ENCODE data around the genes MYBPHL, GSTM1, GSTM5 and UBL4B.

GRCh38 chr1:108897156-108897678 lies 20.4 kb downstream of the GPSM2 start:
- PRO-cap, result no peak
- RRBS, result no CpG with 5 or more reads among the region's 5 CpGs

DNA sequence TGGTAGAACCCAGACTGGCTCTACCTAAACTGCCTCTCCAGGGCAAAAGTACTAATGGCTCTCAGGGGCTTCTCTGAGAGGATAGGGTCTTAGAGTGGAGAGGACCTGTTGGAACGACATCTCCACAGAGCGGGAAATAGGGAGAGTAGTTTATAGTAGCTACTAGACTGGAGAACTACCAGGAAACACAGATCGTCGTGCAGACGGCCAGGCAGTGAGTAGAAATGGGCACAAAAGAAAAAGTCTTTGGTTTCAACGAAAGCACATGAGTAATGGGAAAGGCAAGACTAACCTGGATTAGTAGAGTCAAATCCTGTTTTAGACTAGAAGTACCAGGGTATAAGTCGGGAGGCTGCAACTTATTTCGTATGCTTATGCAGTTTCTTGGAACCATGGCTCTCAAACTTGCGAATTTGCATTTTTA lies 1.3 kb downstream of the CLCC1 start:
- PRO-cap, result no peak
- RRBS, result no CpG with 5 or more reads among the region's 9 CpGs

GRCh38 chr1:109134955-109135222 lies 21.0 kb downstream of the ELAPOR1 start:
- PRO-cap, result no peak
- RRBS, result no CpG with 5 or more reads among the region's 1 CpG

DNA sequence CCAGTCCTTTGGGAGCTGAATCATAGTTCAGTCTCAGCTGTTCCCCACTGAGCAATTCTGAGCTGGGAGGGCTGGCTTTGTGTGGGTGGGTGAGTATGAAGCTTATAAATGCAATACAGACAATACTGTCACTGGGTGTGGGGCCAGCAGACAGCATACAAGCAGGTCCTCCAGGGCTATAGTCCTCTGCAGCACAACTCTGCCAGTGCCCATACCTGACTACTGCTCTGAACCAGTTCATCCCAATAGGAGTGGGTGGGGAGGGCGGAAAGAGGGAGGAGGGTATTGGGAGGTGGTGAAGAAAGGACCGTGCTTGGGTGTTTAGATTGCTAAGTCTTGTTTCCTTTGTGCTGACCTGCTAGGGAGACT lies 12.4 kb upstream of the SARS1 start:
- PRO-cap, result bidirectional peak, plus-strand start at position 131 of the sequence, minus-strand start outside the sequence
- RRBS, result no CpG with 5 or more reads among the region's 2 CpGs

DNA sequence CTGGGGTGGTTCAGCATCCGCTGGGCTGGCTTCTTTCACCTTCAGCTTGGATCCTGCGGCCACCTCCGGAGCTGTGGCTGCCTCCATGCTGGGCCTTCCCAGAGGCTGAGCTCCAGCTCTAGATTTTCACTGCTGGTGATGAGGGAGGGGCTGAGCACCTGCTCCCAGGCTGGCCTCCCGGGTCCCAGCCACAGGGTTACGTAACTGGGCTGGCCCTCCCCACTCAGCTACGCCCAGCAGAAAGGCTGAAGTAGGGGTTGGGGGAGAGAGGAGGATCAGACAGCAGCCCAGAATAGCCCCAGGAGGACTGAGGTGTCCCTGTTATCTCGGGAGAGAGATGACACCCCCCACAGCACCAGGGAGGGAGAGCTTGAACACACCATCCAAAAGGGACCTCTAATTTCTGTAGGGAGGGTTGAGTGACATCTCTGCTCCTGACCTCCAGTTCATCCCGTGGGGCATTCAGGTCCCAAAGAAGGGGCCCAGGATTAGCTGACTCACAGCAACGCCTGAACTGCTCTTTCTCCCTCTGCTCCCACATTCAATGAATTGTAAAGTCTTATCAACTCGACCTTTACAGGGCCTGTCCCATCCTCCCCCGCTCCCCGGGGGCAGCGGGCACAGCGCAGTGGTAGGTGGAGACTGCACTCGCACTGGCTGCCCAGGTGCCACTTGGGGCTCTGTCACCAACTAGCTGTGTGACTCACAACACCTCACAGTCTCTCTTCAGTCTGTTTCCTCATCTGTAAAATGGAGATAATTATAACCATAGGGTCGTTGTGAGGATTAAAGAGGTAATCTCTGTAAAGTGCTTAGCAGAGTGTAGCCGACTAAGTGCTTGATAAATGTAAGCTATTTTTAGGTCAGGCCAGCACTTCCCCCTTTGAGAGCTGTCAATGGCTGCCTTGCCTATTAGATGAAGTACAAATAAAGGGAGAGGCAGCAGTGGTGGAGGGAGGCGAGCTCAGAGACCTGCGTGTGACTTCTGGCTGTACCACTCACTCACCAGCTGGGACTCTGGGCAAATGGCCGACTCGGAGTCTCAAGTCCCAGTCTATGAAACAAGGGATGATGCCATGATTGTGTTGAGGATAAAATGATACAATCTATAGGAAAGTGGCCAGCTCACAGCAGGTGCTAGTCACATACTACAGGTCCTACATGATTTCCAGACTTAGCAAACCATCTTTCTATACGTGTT lies at the start of gene MYBPHL:
Gene MYBPHL (minus strand): TSS at position 107 of the 1,201 bp plus-strand sequence.
- PRO-cap, result no peak
- RRBS, result no CpG with 5 or more reads among the region's 22 CpGs

DNA sequence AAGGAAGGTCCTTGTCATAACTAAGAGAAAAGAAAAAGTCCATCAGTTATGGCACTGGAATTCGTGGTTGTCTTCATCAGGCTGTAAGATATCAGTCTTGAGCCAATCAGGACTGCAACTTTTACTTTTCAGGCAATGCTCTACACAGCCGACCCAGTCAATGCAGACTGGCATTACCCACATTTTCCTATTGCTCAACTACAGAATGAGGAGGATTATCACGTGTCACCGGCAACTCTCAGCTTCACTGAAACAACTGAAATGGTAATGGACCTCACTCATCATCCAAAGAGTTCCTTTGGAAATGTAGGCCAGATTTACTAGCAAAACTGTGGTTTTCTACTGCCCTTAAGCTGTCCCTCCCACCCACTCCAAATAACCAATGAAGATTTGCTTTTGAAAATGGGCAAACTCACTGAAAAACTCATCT lies 26.2 kb downstream of the SORT1 start:
- PRO-cap, result no peak
- RRBS, result no CpG with 5 or more reads among the region's 4 CpGs

GRCh38 chr1:109372955-109373954 lies 24.5 kb downstream of the SORT1 start:
- PRO-cap, result no peak
- RRBS, result no CpG with 5 or more reads among the region's 15 CpGs

DNA sequence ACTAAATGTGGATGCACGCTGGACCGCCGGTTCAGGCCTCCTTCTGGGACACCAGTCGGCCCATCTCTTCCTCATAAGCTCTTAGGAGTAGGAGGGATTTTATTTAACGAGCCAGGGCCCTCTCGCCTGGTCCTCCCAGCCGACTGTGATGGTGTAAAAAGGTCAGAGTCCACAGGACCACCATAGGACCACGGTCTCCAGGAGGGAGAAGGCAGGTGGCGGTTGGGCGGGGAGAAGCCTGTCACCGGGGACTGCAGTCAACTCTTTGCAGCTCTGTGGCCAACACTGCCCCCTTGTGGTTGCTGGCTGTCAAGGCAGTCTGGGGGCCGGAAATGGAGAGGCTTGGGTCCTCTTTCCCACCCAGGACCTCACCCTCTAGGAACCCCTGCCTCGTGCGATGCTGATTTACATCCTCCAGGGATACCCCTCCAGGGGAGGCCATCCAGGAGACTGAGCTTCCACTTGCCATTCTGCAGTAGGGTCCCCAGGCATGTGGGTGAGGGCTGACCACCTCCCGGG lies 7.4 kb upstream of the GPR61 start:
- PRO-cap, result no peak
- RRBS, result 40% methylated on average over 5 of the region's 15 CpGs

GRCh38 chr1:109687504-109688168 lies at the start of gene GSTM1:
Gene GSTM1, plus strand, starts transcription at chr1:109687817.
- PRO-cap, result no peak
- RRBS, result 66% methylated on average over 12 of the region's 44 CpGs

DNA sequence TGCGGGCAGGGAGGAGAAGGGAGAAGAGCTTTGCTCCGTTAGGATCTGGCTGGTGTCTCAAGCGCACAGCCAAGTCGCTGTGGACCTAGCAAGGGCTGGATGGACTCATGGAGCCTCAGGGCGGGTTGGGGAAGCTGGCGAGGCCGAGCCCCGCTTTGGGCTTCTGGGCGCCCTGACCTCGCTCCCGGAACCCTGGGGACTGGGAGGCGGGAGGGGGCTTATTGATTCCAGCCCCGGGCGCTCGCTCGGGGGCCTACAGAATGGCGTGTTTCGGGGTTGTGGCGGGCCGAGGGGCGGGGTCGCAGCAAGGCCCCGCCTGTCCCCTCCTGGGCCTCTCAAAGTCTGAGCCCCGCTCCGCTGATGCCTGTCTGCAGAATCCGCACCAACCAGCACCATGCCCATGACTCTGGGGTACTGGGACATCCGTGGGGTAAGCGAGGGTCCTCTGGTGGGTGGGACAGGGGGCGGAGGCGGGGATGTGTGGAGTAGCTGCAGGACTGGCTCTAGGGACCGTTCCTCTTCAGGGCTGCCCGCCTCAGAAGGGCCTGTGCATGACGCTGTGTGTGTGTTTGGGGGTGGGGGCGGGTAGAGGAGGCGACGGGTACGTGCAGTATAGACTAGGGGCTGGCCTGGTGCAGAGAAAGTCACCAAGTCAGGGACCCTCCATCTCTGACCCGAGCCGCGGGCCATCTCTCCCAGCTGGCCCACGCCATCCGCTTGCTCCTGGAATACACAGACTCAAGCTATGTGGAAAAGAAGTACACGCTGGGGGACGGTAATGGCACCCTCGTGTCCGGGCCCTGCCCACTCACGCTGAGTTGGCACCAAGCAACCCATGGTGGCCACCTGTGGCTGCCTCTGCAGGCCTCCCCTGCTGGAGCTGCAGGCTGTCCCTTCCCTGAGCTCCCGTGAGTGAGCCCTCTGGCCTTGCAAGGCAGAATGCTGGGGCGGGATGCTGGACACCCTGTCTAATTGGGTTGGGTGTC lies at the start of gene GSTM5:
Gene GSTM5 (plus strand): TSS at position 333 of the 986 bp plus-strand sequence.
- PRO-cap, result no peak
- RRBS, result 86% methylated on average over 3 of the region's 49 CpGs

- PRO-cap, result no peak
- RRBS, result no CpG with 5 or more reads among the region's 8 CpGs
Measured at GRCh38 chr1:109750805-109751270, 10.0 kb upstream of the GSTM3 start.

GRCh38 chr1:109756387-109757019 lies 7.2 kb downstream of the EPS8L3 start:
- PRO-cap, result no peak
- RRBS, result no CpG with 5 or more reads among the region's 7 CpGs

DNA sequence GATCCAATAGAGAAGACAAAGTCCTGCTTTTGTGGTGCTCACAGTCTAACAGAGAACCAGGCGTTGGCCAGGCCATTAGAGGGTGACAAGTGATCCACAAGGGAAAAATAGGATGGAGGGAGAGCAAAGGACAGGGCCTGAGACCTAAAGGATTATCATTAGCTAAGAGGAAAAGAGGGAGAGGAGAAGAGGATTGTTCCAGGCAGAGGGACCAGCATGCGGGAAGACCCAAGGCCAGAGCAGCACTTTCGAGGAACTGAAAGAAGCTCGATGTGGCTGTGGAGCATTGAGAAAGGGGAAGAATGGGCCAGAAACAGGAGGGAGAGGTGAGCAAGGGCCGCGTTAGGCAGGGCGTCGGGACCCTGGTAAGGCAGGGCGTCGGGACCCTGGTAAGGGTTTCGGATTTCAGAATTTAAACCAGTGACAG lies 22.8 kb upstream of the CSF1 start:
- PRO-cap, result no peak
- RRBS, result no CpG with 5 or more reads among the region's 11 CpGs

DNA sequence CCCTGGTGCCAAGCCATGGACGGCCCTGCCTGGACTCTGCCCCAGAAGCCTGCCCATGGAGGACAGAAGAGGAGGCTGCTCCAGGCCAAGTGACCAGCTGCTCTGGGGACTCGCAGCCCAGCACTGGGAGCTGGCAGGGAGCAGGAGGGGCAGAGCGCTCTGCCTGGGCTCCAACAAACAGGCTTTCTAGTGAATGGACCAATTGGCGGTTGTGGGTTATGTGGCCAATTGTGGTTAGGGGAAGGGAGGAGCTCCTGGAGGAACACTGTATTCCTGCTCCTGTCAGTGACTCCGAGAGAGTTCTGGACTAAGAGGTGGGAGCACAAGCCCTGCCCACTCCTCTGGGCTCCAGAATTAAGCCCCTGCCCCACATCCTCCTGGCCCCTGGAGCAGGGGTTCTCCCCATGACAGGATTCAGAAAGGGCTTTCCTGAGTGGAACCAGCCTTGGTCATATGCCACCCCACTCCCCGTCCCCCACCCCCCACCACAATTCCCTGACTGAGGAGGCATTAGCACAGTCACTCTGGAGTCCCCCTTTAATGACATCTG lies 6.1 kb upstream of the CSF1 start:
- PRO-cap, result no peak
- RRBS, result no CpG with 5 or more reads among the region's 6 CpGs

DNA sequence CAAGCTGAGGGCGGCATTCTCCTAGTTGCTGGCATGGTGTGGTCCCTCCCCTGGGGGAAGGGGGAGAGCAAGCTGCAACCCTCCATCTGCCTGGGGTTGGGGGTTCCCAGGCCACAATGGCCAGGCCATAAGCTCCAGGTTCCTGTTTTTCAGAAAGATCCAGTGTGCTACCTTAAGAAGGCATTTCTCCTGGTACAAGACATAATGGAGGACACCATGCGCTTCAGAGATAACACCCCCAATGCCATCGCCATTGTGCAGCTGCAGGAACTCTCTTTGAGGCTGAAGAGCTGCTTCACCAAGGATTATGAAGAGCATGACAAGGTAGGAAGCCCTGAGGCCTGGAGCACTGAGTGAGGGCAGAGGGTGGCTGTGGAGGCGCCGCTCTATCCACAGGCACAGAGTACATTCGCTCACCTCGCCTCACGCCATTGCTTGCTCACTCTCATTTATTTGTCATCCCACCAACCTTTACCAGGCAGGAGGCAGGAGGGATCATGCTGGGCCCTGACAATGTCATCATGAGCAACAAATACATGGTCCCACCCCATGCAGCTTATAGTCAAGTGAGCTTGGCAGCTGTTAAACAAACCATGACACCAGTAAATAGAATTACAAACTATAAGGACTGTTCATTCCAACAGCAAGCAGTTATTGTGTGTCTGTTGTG lies 6.6 kb downstream of the CSF1 start:
- PRO-cap, result no peak
- RRBS, result no CpG with 5 or more reads among the region's 8 CpGs

- PRO-cap, result no peak
- RRBS, result no CpG with 5 or more reads among the region's 7 CpGs
Measured at GRCh38 chr1:109979499-109980260, 4.9 kb upstream of the AHCYL1 start.

DNA sequence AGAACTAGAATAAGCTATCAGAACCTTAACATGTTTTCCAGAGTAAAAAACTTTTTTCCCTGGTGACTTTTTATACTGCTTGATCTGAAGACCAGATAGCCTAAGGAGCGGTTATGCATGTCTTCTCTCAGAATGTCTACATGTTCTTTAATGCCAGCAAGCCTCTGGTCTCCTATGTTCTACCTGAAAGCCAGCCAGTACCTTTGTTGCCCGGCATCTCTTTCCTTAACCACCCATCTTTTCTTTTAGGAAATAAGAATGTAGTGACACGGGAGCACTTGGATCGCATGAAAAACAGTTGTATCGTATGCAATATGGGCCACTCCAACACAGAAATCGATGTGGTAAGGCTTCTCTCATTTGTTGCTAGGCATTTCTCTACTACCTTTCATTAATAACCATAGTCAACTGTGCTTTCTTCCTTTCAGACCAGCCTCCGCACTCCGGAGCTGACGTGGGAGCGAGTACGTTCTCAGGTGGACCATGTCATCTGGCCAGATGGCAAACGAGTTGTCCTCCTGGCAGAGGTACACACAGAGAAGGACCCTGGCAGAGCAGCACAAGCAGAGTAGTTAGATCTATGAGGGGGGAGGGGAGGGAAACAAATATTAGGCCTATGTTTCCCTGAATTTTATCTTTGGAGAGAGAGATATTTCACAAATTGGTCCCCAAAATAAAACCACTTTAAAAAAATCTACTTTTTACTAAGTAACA lies 16.1 kb upstream of the STRIP1 start:
- PRO-cap, result no peak
- RRBS, result no CpG with 5 or more reads among the region's 12 CpGs

- PRO-cap, result no peak
- RRBS, result 86% methylated on average over 11 of the region's 42 CpGs
Measured at GRCh38 chr1:110083902-110084298, 13.4 kb upstream of the ALX3 start.

DNA sequence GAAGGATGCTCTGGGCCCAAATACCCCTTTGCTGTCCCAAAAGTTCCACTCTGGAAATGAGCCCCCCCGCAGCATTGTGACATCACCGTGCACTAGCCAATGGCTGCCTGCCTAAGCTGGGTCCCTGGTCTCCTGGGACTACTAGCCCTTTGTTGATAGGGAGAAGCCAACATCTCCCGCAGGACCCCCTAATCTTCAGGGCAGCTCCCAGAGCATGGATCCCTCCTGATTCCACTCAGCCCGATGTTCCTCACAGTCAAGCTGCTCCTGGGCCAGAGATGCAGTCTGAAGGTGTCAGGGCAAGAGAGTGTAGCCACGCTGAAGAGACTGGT lies at the start of gene UBL4B:
Gene UBL4B (plus strand): TSS at position 152 of the 332 bp plus-strand sequence.
- PRO-cap, result no peak
- RRBS, result no CpG with 5 or more reads among the region's 5 CpGs

DNA sequence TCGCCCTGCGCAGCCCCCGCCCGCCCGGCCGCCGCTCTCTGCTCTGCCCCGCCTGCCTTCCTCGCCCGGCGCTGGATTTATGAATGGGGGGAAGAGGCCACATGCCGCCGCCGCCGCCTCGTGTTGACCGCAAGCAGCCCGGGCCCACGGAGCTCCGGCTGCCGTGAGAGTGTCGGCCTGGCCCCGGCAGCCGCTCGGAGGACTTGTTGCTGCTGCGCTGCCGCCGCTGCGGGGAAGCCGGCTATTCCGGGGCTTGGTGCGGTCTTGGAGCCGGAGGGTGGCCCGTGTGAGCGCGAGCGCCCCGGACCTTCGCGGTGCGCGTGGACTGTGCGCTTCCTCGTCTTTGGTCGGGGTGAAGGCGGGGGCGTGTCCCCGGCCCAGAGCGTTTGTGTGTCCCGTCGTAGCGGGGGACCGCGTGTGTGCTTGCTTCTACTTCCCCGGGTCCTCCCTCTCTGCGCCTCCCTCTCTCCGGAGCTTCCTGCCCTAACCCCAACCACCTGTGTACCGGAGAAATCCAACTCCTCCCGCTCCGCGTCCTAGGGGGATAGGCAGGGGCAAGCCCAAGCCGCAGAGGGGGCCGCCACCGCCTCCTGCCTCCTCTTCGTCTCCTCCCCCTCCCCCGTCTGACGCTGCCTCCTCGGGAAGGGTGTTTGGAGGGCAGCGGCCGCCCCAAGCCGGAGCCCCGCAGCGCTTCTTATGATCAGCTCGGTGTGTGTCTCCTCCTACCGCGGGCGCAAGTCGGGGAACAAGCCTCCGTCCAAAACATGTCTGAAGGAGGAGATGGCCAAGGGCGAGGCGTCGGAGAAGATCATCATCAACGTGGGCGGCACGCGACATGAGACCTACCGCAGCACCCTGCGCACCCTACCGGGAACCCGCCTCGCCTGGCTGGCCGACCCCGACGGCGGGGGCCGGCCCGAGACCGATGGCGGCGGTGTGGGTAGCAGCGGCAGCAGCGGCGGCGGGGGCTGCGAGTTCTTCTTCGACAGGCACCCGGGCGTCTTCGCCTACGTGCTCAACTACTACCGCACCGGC lies 1.0 kb downstream of the KCNC4 start:
- PRO-cap, result bidirectional peak, plus-strand start at position 391 of the sequence, minus-strand start at position 339 of the sequence; unidirectional peak, minus-strand start at position 454 of the sequence
- RRBS, result 5% methylated on average over 43 of the region's 112 CpGs